A172 (cell line): ENCODE measurements around the gene TAS2R39.

DNA sequence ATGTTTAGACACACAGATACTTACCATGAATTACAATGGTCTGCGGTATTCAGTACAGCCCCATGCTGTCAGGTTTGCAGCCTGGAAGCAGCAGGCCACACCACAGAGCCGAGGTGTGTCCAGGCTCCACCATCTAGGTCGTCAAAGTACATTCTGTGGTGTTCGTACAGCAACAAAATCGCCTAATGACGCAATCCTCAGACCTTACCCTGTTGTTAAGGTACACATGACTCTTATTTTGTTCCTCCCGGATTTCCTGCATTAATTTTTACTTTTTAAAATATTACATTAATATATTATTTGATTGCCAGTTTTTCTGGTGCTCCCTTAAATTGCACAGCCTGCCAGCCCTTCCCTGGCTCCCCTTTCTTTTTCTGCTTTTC lies 808 bp upstream of the SSBP1 start:
- RAMPAGE, long total RNA = no peak

- RAMPAGE, long total RNA = no peak
Observed at GRCh38 chr7:142637155-142637727, 112.0 kb upstream of the PRSS1 start.

DNA sequence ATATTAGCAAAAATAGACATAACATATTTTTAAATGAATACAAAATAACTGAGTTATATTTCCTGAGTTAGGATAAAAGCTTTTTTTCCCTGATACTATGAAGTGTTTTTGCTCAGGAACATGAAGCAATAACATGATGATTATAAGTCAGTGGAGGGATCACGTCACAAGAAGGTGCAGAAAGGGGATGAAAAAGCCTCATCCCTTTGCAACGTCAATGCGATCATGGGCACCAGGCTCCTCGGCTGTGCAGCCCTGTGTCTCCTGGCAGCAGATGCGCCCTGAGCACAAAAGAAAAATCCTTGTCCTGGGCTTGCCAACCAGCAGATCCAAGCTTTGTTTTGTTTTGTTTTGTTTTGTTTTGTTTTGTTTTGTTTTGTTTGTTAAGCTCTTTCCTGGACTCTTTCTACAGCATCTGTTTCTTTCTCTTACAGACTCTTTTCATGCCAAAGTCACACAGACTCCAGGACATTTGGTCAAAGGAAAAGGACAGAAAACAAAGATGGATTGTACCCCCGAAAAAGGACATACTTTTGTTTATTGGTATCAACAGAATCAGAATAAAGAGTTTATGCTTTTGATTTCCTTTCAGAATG lies 103.4 kb upstream of the PRSS1 start:
- RAMPAGE, long total RNA = no peak

DNA sequence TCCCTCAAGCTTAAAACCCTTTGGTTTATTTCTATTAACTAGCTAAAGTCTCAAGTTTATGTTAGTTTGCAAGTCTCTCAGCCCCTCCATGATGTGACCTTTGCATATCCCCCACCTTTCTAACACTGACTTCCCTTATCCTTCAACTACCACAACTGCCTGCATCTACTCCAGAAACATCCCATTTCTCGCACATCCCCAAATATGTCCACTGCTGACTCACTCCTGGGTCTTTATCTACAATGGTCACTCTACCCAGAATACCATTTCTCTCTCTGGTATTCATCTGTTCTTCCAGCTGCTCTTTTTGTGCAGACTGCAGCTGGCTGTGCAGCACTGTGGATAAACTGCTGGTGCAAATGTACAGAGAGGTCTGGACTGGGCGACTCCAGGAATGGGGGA lies 32.7 kb upstream of the PRSS1 start:
- RAMPAGE, long total RNA = no peak

GRCh38 chr7:143183139-143183470 lies at the start of gene TAS2R39:
TAS2R39 (plus strand) TSS chr7:143183419.
- RAMPAGE, long total RNA = no peak

DNA sequence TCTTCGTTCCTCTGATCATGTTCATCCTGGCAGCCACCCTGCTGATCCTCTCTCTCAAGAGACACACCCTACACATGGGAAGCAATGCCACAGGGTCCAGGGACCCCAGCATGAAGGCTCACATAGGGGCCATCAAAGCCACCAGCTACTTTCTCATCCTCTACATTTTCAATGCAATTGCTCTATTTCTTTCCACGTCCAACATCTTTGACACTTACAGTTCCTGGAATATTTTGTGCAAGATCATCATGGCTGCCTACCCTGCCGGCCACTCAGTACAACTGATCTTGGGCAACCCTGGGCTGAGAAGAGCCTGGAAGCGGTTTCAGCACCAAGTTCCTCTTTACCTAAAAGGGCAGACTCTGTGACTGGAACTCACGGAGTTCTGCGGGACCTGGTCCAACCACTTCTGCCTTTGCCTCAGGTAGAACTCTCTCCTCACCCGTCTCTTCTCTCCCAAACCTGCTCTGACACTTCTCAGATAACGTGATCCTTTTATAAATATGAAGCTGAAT lies 903 bp downstream of the TAS2R40 start:
- RAMPAGE, long total RNA = no peak

DNA sequence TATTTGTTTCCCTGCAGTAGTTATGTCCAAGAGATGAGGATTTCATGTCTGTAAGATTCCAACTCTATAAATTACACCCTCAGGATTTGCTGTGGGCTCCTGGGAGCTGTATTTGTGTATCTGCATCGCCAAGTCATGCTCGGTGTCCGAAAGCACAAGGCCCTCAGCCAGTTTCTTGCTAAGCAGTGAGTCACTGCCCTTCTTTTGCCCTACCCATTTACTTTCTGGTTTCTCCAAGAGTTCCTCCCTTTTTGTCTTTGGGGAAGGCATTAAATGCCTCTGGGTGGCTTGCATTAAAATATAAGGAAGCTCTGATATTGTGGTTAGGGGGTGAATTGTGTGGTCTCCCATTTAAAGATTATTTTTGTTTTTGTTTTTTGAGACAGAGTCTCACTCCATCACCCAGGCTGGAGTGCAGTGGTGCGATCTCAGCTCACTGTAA lies 15.6 kb downstream of the CLCN1 start:
- RAMPAGE, long total RNA = no peak

GRCh38 chr7:143361133-143361582 lies 1.4 kb downstream of the FAM131B start:
- RAMPAGE, long total RNA = no peak

- RAMPAGE, long total RNA = no peak
Observed at GRCh38 chr7:143382725-143383669, 1.9 kb downstream of the ZYX start.

- RAMPAGE, long total RNA = no peak
Observed at GRCh38 chr7:143385851-143386635, 4.9 kb downstream of the ZYX start.

- RAMPAGE, long total RNA = no peak
Observed at GRCh38 chr7:143434614-143435005, 8.6 kb upstream of the TAS2R60 start.

- RAMPAGE, long total RNA = no peak
Observed at GRCh38 chr7:144836274-144836496, 332 bp upstream of the TPK1 start.

GRCh38 chr7:146018877-146019948 lies 97.4 kb upstream of the CNTNAP2 start:
- RAMPAGE, long total RNA = no peak

GRCh38 chr7:147833657-147833856 lies 757.0 kb upstream of the C7orf33 start:
- RAMPAGE, long total RNA = no peak

GRCh38 chr7:148732812-148733342 lies 34.2 kb downstream of the CUL1 start:
- RAMPAGE, long total RNA = no peak

GRCh38 chr7:148882838-148883966 lies 889 bp downstream of the EZH2 start:
- RAMPAGE, long total RNA = no peak

DNA sequence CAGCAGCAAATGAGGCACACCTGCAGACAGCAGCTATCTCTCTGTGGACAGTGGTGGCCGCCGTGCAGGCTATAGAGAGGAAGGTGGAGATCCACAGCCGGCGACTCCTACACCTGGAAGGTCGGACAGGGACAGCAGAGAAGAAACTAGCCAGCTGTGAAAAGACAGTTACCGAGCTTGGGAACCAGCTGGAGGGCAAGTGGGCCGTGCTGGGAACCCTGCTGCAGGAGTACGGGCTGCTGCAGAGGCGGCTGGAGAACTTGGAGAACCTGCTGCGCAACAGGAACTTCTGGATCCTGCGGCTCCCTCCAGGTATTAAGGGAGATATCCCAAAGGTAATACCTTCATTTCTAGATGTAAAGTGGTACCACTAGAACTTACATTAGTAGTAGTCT lies 6.8 kb downstream of the ZNF398 start:
- RAMPAGE, long total RNA = no peak

DNA sequence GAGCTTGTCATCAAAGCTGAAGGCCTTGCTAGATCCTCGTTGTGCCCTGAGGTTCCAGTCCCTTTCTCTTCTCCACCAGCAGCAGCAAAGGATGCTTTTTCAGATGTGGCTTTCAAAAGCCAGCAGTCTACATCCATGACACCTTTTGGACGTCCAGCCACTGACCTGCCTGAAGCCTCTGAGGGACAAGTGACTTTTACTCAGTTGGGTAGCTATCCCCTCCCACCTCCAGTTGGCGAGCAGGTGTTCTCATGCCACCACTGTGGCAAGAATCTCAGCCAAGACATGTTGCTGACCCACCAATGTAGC lies 16.7 kb upstream of the ZNF282 start:
- RAMPAGE, long total RNA = no peak

GRCh38 chr7:149178962-149180387 lies 15.9 kb upstream of the ZNF282 start:
- RAMPAGE, long total RNA = no peak

DNA sequence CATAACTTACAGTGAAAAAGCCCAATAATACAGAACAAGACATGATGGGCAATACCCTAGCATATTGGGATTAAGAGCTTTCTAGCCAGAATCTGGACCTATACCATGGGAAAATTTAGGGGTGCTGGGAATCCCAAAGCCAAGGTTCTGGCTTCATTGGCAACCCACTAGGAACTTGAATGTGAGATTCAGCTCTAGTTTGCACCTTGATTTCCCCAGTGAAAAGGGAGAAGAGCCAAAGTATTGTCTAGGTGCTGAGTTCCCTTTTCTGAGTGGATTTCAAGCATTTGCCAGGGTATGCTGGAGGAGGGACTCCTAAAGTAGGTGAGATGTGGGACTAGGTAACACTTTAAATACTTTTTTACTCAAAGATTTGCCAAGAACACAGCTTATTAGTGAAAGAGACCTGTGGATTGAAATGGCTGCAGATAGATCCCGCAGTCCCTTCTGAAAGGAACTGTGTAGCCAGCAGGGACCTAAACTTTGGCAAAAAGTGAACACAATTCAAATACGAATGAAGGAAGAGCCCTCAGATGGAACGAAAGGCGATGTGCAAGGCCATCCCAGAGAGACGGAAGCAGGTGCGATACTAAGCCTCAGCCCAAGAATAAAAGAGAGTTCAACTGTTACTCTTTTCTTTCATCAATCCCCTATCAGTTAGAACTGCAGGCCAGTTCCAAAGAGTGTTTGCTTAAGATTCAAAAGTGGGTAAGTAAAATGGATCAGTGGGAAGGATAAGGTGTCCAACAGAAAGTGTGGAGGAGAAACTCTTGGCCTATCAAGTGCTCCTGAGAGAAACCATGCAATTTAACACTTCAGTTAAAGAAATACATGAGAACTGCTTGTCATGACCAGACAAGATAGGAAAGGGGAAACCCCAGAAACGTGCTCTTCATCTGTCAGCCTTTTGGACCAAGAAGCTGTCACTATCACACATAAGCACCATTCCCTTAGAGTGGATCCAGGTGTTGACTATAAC lies 13.3 kb upstream of the ZNF282 start:
- RAMPAGE, long total RNA = no peak